Neural progenitor cell (in vitro differentiated cells): ENCODE data around the genes ARMS2, SPADH, C10orf120, FAM24A and PSTK.

GRCh38 chr10:122139232-122139766 lies 131.8 kb upstream of the BTBD16 start:
- RAMPAGE, long total RNA = no peak

DNA sequence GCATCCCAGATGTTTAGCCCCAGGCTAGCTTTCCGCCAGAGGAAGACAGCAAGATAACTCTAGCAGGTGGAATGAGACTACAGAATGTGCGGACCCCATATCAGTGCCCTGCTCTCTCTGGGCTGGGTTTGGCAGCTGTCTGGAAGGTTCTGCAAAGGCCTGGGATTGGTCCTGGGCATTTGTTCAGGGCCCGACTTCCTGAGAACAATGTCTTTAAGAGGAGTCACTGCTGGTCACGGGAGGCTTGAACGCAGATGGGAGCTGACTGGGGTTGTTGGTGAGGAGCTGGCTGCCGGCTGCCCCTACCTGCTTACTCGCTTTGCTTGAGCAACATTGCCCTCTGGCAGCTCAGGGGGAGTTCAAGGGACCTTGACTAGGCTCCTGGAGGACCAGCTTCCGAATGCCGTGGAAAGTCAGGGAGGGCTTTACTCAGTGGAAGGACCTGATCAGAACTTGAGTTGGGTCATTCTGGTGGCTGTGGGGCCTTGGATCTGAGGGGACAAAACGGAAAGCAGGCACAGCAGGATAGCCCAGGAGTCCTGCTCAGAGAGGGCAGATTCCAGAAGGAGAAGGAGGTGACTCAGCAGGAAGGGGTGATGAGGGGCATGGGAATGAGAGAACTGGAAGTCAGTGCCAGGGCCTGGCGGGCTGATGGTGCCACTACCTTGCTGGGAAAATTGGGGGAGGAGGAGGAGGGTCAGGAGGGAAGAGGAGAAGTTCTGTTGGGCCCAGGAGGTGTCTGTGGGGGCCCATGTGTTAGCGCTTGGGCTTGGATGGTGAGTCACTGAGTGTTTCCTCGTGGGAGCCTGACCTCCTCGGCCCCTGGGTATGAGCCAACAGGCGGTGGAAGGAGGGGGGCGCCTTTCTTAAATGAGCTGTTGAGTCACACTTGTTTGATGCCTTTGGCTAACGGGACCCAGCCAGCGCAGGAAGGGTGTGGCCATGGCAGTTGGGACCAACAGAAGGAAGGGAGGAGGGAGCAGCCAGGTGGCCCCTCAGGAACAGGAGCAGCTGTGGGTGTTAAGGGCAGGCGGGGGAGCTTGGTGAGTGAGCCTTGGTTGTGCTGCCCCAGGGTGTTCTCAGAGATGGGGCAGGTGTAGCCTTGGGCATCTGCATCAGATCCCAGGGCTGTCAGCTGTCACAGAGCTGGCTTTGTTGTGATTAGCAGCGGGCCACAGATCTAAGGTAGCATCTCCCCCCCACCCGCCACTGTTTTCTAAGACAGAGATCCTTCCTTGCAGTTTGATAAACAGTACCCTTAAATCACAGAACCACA lies 130.2 kb upstream of the BTBD16 start:
- RAMPAGE, long total RNA = no peak

DNA sequence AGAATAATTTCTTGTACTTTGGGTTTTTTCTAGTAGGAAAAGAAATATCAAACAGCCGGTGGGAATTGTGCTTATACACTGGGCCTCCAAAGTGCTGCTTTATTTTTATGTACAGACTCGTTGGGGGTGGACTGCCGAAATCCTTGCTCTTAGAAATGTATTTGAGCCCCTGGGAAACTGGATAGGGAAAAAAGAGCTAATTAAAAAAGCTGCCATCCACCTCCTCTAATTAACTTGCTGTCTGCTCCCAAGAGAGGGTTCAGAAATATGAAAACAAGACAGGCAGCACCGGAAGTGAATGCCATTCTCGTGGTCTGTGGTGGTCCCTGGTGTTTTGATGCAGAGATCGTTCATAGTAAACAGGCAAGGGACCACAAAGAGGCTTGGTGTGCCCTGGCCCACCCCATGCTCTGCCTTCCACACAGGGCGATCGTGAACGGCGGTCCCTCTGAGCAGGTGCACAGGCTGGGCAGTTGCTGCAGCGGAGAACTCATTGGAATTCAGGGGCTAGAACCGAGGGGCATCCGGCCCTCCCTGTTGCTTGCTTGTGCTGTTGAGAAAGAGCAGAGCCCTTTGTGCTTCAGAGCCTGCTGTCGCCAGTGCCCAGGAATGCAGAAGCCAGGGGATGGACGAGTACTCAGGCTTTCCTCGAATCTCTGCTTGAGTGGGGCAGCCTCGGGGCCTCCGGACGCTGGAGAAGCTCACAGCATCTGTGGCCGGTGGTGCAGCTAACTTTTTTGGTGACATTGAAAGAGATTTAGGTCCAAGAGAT lies 79.1 kb upstream of the BTBD16 start:
- RAMPAGE, long total RNA = no peak

DNA sequence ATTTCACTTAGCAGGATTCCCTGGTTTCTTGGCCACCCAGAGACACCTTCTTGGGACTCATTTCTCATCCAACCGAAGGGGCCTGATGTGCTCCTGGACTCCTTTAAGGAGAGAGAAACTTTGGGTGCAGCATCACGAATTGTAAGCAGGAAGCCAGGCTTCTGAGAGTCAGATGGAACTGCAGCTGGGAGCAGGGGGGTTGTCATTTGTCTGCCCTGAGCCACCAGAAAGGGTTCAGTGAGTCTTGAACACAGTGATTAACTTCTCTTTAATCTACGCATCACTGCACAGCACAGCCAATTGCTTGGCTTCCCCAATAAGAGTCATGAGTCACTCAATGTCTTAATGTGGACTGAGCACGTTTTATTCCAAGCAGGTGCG lies 26.1 kb upstream of the PLEKHA1 start:
- RAMPAGE, long total RNA = no peak

DNA sequence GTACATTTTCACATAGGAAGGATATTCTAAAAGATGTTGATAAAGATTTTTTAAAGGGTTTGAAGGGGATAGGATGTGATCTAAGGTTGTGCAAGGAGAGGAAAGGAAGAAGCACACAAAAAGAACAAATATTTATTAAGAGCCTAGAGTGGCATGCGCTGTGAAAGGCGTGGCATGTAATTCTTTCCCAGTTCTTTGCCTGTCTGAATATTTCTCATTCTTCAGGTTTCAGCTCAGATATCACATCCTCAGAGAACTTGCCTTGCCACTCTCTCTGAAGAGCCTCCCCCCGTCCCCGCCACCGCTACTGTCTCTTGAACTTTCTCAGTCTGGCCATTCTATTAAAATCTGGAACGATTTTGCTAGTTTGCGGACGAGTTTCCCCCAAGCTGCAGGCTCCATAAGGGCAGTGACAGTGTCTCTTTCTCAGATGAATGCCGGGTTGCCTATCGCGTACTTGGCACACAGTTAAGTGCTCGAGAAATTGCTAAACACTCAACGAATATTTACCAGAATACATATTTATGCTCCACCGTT lies 826 bp upstream of the PLEKHA1 start:
- RAMPAGE, long total RNA = no peak

GRCh38 chr10:122375586-122375786 lies 978 bp downstream of the PLEKHA1 start:
- RAMPAGE, long total RNA = no peak

DNA sequence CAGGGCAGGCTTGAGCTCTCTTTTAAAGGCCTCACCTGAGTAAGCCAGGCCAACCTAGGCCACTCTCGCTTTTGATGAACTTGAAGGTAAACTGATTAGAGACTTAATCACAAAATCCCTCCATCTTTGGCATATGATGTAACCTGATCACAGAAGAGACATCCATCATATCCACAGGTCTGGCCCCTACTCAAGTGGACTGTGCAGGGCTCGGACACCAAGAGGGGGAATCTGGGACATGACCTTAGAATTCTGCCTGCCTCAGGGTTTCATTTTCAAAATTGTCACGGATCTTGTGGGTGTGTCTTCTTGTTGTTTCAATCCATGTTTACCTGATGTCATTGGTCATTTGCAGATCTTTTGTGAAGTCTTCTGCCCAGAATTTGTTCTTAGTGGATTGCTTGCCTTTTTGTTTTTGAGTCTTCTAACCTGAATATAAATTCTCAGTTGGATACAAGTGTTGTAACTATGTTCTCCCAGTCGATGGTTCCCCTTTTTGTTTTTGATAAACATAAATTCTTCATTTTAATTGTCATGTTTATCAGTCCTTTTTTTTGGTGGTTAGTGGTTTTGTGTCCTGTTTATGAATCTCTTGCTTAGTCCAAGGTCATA lies 5.8 kb upstream of the ARMS2 start:
- RAMPAGE, long total RNA = no peak

DNA sequence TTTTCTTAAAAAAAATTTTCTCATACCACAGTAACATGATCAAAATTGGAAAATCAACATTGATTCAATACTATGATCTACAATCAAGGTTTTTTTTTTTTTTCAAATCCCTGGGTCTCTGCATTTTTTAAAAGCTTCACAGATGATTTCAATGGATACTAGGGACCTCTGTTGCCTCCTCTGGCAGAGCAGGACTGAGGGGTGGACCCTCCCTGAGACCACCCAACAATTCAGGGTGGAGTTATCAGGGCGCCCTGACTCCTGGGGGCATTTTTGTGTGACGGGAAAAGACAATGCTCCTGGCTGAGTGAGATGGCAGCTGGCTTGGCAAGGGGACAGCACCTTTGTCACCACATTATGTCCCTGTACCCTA lies at the start of gene ARMS2:
ARMS2 (plus strand) TSS at position 300 of the 373 bp plus-strand sequence.
- RAMPAGE, long total RNA = no peak

DNA sequence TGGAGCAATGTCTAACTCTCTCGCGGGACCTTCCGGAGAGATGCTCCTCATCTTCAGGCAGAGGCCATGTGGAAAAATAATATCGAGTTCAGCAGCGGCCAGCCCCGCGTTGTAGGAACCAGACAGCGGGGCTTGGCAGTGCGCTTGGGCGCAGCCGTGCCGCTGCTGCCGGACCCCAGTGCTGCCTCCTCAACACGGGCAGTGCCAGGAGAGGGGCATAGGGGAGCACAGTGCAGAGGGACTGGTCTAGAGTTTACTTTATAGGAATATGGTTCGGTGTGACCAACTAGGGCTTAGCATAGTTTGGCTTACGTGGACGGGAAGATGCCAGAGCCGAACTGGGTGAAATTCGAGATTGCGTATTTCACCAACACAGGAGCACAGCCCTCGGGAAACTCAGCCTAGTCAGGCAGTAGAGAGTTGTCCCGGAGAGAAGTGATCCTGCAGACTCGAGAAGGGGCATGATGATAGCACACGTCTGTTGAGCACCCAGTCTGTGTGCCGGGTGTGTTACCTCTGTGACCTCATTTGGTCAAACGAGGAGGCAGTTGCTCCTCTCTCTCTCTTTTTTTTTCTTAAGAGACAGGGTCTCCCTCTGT lies 1.7 kb downstream of the HTRA1 start:
- RAMPAGE, long total RNA = no peak

- RAMPAGE, long total RNA = no peak
Observed at GRCh38 chr10:122463738-122464530, 2.6 kb downstream of the HTRA1 start.

DNA sequence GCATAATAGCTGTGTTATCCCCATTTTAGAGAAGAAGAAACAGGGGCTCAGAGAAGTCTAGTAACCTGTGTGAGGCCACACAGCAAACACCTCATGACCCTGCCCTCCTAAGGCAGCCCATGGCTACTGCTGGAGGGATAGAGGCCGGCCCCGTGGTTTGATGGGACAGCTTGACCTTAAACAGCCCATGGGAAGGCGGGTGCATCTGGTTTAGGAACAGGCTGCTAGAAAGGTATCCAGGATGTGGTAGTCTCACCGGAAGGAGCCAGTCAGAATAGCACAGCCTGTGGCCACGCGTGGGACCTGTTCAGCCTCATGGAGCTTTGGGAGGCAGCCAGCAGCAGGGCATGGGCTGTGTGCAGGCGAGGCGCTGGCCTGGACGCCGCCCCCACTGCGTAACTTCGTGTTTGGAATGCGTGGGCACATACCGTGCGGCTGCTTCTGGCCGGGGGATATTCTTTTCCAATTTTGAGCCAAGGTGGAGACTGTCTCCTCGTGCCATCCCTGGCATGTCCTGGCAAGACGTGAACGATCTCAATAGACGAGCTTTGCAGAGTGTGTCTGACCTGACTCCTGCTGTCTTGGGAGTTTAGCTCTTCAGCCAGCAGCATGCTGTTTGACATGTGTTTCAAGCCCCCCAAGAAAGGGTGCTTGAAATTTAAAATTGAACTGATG lies 29.9 kb downstream of the HTRA1 start:
- RAMPAGE, long total RNA = no peak

DNA sequence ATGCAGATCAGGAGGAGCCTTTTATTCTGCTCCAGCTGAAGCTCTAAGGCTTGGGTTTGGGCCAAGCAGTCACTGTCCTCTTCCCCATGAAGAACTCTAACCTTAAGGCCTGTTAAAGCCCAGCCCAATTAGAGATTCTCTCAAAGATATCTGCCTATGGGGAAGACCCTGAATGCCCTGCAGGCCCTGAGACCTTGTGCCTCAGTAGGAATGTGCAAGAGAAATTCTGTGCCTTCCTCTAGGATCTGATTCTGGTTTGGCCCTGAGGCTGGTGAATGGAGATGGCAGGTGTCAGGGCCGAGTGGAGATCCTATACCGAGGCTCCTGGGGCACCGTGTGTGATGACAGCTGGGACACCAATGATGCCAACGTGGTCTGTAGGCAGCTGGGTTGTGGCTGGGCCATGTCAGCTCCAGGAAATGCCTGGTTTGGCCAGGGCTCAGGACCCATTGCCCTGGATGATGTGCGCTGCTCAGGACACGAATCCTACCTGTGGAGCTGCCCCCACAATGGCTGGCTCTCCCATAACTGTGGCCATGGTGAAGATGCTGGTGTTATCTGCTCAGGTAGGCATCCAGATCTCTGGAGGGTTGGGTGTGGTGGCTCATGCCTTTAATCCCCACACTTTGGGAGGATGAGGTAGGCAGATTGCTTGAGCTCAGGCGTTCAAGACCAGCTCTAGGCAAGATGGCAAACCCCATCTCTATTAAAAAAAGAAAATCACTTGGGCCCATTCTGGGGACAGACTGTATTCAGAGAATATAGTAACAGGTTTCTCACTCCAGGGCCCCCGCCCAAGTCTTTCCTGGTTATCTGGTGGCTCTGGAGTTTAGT lies 15.8 kb downstream of the DMBT1 start:
- RAMPAGE, long total RNA = no peak

- RAMPAGE, long total RNA = no peak
Observed at GRCh38 chr10:122588736-122589287, 28.3 kb downstream of the DMBT1 start.

GRCh38 chr10:122672621-122673144 lies at the start of gene SPADH:
TSS of gene SPADH (plus strand) at chr10:122672850.
- RAMPAGE, long total RNA = no peak

DNA sequence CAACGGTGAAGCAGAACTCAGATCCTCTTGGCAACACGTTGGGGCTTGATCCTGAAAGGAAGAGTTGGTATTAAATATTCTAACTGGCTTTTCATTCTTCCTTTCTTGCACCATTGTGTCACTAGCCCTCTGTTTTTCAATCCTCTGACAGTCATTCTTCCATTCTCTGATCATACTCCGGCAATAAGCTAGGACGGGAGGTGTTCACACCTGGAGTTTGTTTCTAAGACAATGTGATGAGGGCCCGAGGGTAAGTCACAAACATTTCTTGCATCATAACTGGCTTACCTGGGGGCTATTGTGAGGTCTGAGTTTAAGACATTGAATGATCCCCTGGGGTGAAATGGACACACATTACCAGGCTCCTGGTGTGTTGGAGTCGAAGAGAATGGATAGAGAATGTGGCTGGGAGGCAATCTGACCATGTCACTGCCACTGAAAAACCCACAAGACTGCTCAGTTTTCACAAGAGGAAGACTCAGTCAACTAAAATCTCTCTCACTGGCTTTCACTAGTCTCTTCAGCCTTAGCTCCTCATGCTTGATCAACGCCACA lies at the start of gene C10orf120:
C10orf120 (minus strand) TSS at position 230 of the 555 bp plus-strand sequence.
- RAMPAGE, long total RNA = no peak

DNA sequence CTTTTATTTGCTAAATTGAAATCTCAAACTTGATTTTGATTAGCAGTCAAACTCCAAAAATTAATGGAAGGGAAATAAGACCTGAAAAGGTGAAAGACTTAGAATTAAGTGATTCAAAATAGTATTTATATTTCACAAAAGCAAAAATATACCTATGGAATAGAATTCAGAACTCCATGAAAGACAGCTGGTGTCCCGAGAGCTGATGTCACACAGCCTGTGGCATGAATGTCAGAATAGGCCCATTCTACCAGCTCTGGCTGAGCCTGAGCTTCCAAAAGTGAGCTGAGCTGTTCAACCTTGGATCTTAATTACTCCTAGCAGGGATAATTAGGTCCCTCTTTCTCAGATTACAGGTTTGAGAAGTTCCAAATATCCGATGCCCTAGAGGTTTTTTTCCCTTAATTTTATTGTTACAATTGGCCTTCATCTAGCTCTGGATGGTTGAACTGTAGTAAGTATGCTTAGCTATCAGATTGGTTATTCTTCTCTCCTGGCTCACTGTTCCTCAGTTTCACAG lies at the start of gene FAM24A:
FAM24A (plus strand) TSS at position 245 of the 520 bp plus-strand sequence.
- RAMPAGE, long total RNA = no peak

GRCh38 chr10:122979942-122981170 lies at the start of gene PSTK:
TSS of gene PSTK (plus strand) at chr10:122980401.
- RAMPAGE, long total RNA = start-site peak on the plus strand at chr10:122980398-122980455, 25 and 52 reads in 2 replicates

GRCh38 chr10:123151277-123151800 lies 2.9 kb upstream of the BUB3 start:
- RAMPAGE, long total RNA = no peak

GRCh38 chr10:123890560-123891407 lies 823 bp downstream of the CPXM2 start:
- RAMPAGE, long total RNA = no peak

DNA sequence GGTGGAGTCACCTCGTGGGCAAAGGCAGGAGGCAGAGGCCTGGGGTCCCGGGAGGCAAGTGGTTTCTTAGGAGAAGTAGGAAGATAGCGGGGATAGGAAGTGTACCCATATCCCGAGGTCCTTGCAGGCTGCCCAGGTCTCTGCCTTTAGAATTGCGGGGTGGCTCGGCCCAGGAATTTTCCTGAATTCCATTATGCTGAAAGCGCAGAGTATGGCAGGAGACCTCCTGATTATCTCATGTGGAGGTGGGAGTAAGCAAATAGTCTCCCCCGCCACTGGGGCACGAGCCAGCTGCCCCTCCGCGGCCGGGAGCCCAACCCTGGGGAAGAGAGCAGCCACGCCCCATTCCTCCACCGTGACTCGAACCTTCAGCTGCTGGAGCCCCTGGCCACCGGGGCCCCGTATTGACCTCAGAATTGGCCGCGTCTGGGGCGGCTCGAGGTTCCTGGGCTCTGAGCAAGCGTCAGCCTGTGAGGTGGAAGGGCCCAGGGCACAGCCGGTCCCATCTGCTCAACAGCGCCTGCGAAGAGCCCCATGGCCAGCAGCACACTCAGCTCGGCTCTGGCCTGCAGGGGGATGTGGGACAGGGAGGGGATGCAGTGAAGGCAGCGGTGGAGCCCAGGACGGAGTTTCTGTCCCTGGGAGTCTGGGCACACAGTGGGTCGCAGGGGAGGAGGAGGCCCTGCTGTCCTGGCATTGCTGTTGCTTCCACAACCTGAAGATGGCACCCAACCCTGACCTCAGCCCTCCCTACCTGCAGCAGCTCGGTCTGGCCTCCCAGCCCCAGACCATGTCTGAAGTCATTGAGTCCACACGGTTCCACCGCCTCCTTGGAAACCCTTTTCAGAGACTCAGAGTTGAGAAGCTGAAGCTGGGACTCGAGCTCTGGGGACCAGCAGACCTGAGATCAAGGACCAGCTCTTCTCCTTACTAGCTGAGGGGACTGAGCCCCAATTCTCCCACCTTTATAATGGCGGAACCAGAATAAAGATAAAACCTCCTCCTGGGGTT lies 97.8 kb downstream of the CHST15 start:
- RAMPAGE, long total RNA = no peak